Peyer's patch (tissue), 4 donors: Measurements from ENCODE around the genes OSBPL5, ZNF195, OR52B4, OR52M1, OR52I1 and OR51E1.

- PRO-cap, result no peak
- RAMPAGE, long total RNA, 4 experiments, result no peak in any of the 4 experiments
Measured at GRCh38 chr11:2927314-2927966, 1.8 kb downstream of the PHLDA2 start.

- PRO-cap, result no peak
- RAMPAGE, long total RNA, 4 experiments, result no peak in any of the 4 experiments
Measured at GRCh38 chr11:2940129-2941088, 11.2 kb upstream of the PHLDA2 start.

GRCh38 chr11:2963674-2964024, 28.5 kb downstream of the NAP1L4 start:
- PRO-cap, result no peak
- RAMPAGE, long total RNA, 4 experiments, result no peak in any of the 4 experiments

DNA sequence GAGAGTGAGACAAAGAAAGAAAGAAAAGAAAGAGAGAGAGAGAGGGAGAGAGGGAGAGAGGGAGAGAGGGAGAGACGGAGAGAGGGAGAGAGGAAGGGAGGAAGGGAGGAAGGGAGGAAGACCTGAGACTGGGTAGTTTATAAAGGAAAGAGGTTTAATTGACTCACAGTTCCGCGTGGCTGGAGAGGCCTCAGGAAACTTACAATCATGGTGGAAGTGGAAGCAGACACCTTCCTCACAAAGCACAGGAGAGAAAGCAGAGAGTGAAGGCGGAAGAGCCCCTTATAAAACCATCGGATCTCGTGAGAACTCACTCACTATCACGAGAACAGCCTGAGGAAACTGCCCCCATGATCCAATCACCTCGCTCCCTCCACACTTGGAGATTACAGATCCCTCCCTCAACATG, 12.2 kb upstream of the CARS1 start:
- PRO-cap, result no peak
- RAMPAGE, long total RNA, 4 experiments, result no peak in any of the 4 experiments

- PRO-cap, result no peak
- RAMPAGE, long total RNA, 4 experiments, result no peak in any of the 4 experiments
Measured at GRCh38 chr11:3072742-3073568, 15.7 kb upstream of the CARS1 start.

DNA sequence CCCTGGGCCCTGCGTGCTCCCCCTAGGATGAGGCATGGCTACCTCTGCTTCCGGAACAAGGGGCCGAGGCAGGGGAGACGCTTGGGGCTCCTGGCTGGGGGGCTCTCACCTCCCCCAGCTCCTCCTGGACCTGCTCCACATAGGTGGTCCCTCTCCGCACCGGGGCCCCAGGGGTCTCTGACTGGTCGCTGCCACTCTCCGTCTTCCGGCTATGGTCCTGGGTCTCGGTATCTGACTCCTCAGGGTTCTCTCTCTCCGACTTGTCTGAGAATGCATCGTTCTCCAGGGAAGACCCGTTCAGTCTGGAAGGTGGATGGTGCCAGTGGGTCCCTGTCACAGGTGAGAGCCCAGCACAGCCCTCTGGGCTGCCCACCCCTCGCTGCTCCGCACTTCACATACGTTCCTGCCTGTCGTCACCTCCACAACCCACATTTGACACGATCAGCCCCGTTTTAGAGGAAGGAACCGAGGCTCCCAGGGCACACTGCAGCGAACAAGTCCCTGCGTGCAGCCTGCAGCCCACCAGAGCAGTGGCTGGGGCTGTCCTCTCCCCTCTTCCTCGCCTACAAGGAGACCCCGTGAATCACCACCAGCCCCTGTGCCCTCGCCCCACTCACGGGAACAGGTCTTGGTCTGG, 50.0 kb upstream of the CARS1 start:
- PRO-cap, result no peak
- RAMPAGE, long total RNA, 4 experiments, result no peak in any of the 4 experiments

GRCh38 chr11:3130706-3131000, 34.5 kb downstream of the OSBPL5 start:
- PRO-cap, result no peak
- RAMPAGE, long total RNA, 4 experiments, result no peak in any of the 4 experiments

DNA sequence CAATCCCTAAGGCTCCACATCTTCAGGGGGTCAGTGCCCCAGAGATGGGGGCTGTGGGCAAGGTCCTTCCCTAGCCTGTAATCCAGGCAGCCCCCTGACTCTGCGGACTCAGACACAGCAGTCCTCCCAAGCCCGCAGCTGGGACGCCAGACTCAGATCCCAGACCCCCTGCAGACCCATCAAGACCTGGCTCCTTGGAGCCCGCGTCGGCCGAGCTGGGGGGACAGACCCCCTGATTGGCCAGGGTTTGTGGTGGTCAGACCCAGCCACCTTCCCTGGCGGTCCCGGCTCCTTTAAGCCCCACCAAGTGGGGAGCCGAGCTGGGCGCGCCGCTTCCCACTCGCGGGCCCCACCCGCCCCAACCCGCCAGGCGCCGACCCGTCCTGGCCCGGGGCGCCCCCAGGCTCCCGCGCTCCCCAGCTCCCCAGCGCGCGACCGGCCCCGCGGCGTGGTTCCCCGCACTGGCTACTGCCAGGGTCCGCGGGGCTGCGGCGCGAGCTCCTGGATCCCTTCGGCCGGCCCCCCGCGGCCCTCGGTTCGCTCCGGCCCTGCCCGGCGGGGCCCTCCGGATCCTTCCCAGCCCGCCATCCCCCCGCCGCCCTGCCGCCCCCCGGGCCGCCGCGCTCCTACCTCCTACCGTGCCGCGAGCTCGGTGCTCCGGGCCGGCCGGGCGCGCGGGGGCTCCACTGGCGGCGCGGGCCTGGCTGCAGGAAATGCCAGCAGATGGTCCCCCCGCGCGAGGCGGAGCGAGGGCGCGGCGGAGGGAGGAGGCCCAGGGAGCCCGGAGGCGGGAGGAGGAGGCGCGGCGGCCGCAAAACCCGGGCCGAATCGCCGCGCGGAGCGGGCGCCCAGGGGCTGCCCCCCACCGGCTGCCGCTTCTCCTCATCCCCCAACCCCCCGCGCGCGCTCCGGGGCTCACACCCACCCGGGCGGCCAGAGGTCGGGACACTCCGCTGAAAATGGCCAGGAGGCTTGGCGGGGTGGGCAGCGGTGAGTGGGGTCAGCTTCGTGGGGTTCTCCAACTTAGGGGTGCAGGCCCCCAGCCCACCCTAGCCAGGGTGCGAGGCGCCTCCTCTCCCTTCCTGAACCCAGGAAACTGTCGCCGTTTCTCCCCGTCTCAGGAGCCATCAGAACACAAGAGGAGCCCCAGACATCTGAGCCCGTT, at the start of gene OSBPL5:
TSS of gene OSBPL5 (minus strand) at position 725 of the 1,165 bp plus-strand sequence.
- PRO-cap, result bidirectional peak, plus-strand start at position 775 of the sequence, minus-strand start at position 714 of the sequence
- RAMPAGE, long total RNA, 4 experiments, result start-site peak on the minus strand in 3 of 4 experiments, centred at positions 708 to 722 of the sequence, 14 to 38 reads per replicate

DNA sequence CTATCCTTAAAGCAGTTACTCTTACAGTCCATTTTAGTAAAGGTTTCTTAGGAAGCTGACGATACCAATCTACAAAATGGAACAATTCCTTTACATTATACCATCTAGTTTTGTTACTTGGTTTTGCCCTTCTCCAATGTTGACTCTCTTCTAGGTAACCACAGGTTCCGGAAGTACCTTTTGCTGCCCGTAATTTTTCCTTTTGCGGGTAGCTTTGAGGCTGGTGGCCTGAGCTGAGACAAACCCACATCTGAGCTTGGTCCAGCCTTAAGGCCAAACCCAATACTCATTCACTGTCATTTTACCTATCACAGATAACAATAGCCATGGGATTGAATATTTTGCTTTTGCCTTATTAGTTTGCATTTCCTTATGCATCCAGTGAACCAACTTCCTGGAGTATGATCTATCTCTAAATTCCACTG, 10.0 kb upstream of the MRGPRE start:
- PRO-cap, result no peak
- RAMPAGE, long total RNA, 4 experiments, result no peak in any of the 4 experiments

DNA sequence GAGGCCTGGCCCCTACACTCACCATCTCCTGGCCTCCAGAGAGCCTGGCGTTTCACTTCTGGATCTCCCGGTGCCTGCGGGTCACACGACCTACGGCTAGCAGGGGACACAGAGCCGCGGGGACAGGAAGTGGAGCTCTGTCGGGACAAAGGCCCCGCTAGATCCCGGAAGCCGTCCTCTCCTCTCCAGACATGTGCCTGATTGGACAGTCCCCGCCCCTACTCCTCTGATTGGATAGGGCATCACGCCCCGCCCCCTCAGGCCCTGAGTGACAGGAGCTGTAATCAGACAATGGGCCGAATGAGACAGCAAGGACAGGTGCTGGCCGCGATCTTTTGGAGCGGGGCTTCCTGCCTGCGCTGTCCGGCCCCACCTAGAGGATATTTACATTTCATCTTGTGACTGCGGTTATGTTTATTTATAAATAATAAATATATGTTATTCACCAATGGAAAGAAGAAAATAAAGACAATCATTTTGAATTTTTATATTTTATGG, at the start of gene ZNF195:
TSS of gene ZNF195 (minus strand) at position 131 of the 498 bp plus-strand sequence.
- PRO-cap, result bidirectional peak, plus-strand start at position 299 of the sequence, minus-strand start at position 124 of the sequence
- RAMPAGE, long total RNA, 4 experiments, result start-site peak on the minus strand in 4 of 4 experiments, centred at positions 100 to 125 of the sequence, 17 to 242 reads per replicate

GRCh38 chr11:3809445-3810156, 1.2 kb downstream of the PGAP2 start:
- PRO-cap, result no peak
- RAMPAGE, long total RNA, 4 experiments, result no peak in any of the 4 experiments

DNA sequence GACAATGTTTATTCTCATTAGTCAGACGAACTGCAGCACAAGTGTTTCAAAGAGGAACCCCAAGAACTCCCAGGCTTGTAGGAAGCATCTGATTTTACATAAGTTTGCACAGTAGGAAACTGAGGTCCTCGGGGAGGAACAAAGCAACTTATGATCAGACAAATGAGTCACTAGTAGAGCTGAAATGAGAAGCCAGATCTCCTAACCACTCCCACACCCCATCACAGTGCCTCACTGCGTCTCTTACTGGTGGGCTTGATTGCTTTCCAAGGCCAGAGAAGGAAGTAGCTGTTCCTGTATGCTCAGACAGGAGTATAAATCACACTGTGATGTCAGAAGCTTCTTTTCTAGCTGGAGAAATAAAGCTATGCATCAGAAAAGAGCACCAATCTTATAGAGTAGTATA, 36.5 kb upstream of the RRM1 start:
- PRO-cap, result no peak
- RAMPAGE, long total RNA, 4 experiments, result no peak in any of the 4 experiments

GRCh38 chr11:4074450-4074788, 20.2 kb upstream of the RRM1 start:
- PRO-cap, result no peak
- RAMPAGE, long total RNA, 4 experiments, result no peak in any of the 4 experiments

DNA sequence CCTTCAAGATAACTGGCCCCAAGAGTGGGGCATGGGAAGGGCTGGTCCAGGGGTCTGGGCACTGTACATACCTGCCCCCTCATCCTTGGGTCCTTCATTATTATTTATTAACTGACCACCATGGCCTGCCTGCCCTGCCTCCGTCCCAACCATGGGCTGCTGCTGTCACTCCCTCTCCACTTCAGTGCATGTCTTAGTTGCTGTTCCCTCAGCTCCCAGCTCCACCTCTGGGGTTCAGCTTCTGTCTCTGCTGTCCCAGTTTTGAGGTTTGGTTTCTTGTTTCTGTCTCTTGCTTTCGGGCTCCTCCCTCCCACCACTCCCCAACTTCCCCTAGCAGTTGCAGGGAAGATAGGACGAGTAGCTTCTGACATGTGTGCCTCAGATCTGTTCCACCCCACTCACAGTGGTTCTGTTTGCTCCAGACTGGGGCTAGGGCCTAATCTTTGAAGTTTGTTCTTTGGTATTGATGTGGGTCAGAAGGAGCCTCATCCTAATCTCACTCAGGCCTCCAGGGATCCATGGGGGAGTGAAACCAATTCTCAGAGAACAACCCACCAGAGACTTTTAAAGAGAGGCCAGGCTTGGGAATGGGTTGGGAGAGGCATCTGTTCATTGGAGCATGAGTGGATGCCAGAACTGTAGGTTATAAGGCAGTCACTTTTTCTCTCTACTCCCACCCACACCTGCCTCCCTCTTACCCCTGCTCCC, 2.6 kb upstream of the RRM1 start:
- PRO-cap, result no peak
- RAMPAGE, long total RNA, 4 experiments, result no peak in any of the 4 experiments

DNA sequence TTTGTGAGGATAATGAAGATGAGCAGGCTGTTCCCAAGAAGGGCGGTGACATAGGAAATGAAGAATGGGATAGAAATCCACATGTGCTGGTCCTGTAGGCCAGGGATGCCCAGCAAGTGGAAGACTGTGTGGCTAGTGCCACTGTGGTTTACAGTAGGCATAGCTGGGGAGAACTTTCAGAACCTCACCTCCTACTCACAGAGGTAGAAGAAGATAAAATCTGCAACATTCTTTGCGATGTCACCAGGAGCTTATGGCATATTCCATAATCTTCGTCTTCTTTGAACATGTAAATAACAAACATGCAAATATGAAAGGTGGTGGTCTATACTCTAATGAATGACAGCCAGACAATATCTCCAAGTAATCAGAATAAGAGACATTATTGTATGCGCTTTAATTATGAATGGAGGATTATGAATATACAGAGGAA, at the start of gene OR52B4:
TSS of gene OR52B4 (minus strand) at position 252 of the 433 bp plus-strand sequence.
- PRO-cap, result no peak
- RAMPAGE, long total RNA, 4 experiments, result no peak in any of the 4 experiments

GRCh38 chr11:4389773-4390466, 3.6 kb downstream of the TRIM21 start:
- PRO-cap, result no peak
- RAMPAGE, long total RNA, 4 experiments, result no peak in any of the 4 experiments

DNA sequence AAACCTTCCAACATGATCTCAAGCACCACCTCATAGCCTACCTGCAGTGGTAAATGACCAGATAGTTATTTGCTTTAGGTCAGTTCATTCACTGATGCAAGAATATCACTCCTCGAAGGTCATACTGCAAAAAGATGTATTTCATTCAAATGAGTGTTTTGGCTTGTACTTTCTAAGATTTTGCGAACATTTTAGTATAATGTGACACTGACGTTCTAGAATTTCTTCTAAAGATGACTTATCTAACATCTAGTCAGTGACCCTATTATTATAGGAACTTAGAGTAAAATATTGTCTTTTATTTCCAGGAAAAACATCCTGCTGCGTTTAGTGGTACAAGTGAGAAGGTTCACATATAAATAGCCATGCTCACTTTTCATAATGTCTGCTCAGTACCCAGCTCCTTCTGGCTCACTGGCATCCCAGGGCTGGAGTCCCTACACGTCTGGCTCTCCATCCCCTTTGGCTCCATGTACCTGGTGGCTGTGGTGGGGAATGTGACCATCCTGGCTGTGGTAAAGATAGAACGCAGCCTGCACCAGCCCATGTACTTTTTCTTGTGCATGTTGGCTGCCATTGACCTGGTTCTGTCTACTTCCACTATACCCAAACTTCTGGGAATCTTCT, at the start of gene OR52M1:
TSS of gene OR52M1 (plus strand) at position 366 of the 627 bp plus-strand sequence.
- PRO-cap, result no peak
- RAMPAGE, long total RNA, 4 experiments, result no peak in any of the 4 experiments

DNA sequence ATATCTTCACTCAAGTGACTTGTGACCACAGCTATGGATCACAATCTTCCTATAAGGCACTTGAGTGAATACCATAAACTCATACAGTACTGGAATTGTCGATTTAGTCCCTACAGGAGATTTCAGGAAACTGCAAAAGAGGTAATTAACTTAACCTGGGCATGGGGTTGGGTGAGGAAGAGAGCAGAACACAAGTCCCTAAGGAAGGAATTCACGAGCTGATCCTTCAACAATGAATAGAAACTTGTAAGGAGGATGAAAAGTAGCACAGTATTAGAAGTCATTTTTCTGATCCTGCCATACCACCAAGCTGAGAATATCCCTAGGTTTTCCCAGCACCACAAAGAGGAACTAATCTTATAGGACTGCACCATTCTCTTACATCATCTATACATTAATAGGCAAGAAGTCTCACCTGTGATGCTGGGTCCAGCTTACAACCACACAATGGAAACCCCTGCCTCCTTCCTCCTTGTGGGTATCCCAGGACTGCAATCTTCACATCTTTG, at the start of gene OR52I1:
TSS of gene OR52I1 (plus strand) at position 421 of the 509 bp plus-strand sequence.
- PRO-cap, result no peak
- RAMPAGE, long total RNA, 4 experiments, result no peak in any of the 4 experiments

DNA sequence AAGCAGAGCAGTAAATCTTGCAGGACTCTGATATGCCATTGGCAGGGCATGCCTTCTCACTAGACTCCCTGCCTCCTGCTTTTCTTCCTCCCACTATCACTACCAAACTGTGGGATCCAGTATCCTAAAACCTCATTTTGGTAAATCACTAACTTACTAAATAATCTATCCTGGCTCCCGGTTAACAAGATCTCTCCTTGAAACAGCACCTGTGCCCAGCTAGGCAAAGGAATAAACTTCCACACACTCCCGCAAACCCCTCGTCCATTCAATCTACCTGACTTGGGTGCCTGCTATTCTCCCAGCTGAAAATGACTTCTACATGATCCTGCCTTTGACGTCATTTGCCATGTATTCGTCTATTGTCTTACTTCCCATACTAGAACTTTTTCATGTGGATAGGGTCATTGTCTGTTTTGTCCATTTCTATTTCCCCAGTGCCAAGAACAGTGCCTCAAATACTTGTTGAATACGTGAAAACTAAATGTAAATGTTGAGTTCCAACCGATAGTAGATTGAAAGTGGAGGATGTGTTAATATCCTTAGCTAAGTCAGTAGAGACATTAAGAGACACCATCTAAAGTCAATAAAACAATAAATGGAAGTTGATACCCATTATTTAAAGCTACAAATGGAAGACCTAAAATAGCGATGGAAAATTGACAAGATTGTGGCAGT, 1.0 kb downstream of the TRIM68 start:
- PRO-cap, result no peak
- RAMPAGE, long total RNA, 4 experiments, result no peak in any of the 4 experiments

- PRO-cap, result unidirectional peak, plus-strand start at chr11:4643982
- RAMPAGE, long total RNA, 4 experiments, result start-site peak on the plus strand in 3 of 4 experiments, at chr11:4643926-4643982 at its widest, 6 to 20 reads per replicate
Measured at GRCh38 chr11:4643615-4644060, at the start of gene OR51E1. TSS of gene OR51E1 (plus strand) at chr11:4643982.